Parotid gland (tissue), 1 donor: ENCODE measurements around a stretch of chr4.

- PRO-cap: no peak
These were observed 822.6 kb upstream of the TENM3 start for GRCh38 chr4:181420659-181420939.

DNA sequence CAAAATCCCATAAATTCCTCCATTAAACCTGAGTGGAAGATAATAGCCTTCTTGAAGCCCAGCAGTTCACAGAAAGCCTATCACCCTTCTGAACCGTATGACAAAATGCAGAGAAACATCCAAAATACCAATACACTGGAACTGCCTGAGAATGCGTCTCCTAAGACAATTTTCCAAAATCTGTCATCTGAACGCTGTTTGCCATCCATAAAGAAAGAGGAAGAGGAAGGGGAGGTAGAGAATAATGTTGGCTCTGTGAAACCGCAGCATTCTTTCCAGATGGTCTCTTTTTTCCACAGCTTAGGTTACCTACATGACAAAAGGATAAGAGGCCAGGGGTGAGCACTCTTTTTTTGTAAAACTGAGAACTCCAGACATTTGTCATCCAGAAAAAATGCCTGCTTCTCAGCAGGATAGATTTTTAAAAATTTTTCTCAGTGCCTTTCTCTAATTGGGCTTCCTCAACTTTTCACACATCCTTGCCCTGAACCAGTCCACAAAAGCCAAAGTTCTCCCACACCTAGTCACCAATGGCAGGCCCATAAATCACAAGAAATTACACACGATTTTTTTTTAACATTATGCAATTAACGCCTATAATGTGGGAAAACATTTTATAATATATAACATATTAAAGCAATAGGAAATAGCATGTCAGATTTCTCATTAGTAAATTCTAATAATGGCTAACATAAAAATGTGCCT, 158.2 kb upstream of the TENM3 start:
- PRO-cap: no peak

- PRO-cap: no peak
These were observed 310 bp upstream of the TENM3 start for GRCh38 chr4:182242906-182243278.

DNA sequence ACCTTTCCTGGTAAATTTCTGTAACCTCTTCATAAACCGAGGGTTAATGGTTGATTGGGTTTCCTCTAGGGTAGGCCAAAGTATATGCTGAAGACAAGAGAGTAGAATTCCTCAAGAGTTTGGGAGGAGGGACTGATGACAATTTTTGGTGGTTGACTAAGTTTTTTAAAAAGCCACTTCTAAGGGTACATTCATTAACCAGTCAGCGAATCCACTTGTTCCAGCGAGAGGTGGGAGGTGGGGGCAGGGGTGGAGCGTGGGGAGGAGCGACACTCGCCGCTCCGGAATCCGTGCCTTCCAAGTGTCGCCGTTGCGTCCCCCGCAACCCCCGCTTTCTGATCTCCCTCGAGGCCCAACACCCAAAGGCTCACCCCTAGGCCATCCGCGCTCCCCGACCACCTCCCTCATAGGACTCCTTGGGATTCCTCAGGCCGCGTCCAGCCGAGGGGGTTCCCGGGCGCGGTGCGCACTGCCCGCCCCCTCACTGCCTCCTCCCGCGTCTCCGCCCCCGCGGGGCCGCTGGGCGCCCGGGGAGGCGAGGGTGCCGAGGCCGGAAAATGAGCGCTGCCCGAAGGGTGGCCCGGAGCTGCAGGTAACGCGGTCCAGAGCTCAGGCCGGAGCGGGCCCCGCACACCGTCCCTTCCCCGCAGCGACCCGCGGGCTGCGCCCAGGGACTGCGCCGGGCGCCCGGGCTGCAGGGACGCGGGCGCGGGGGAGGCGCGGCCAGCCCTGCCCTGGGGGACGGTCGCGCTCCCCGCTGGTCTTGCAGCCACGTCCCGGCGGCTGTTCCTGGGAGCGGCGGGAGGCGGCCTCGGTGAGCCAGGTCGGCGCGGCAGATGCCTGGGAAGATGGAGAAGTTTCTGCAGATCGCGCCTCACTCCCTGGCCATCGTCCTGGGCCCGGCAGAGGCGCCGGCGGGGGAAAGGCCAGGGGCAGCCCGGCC, 108.0 kb upstream of the STOX2 start:
- PRO-cap: unidirectional peak, plus-strand start at position 300 of the sequence

- PRO-cap: no peak
These were observed 97.0 kb upstream of the STOX2 start for GRCh38 chr4:183807903-183808681.

GRCh38 chr4:184156039-184156789, 61.5 kb downstream of the ENPP6 start:
- PRO-cap: no peak

DNA sequence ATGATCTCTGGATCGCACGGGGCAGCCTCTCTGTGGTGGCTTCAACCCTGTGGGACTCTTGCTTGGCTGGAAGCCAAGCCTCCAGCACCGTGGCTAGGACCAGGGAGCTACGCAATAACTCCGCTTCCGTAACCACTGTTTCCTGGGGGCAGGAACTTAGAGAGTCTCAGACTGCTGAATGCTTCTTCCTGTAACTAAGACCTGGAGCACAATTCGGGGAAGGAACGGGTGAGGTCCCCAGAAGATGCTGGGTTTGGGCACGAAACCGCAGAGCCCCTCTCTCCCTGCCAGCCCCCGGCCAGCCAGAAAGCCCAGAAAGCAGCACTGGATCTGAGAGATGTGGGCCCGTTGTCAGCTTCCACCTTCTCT, 12.5 kb upstream of the ENPP6 start:
- PRO-cap: no peak

DNA sequence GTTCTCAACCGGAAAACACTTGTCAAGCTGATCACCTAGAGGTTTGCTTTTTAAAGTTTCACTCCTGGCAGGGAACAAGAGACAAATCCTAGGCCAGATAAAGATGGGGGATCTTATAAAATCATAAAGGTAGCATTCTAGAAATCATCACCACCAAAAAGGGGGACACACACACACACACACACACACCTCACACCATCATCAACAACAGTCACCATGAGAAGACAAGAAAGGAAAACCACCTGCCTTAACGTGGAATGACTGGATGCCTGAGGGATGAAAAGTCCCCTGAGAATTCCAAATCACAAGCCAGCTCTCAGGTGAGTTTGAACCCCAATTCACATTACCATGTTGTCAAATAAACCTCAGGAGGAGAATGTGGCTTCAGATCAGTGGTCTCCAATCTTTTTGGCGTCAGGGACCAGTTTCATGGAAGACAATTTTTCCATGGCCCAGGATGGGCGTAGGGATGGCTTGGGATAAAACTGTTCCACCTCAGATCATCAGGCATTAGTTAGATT, 28.4 kb upstream of the ENPP6 start:
- PRO-cap: no peak

DNA sequence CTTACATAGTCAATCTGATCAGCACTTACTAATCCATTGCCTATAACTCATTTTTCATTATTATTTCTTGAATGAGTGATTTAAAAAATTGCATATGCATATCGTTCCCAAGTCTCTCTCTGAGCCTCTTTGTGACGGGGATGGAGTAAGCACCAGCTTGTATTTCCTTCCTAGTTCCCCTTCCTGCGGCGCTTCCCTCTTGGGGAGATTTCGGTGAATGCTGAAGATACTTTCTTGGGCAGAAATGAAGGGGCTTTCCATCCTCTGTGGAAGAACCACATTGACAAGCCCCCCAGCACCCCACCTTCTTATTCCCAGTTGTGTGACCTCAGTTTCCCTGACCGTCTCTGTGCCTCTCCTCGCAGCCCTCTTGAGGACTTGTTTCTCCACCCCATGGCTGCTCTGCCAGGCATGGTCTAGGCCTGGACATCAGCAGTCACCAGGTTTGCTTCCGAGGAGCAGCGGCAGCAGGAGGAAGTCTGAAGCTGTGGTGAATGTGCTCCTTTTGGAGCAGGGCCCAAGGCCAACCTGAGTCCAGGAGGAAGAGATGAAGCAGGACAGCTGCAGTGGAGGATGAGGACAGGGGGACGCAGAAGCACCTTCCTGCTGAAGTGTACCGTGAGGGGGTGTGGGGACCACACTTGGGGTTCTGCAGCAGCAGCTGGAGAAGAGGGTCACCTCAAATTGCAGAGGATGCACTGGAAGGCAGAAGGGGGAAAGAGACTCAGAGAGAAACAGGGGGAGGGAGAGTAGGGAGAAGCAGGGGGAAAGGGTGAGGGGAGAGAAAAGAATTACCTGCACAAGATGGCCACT, 124.8 kb downstream of the IRF2 start:
- PRO-cap: no peak

DNA sequence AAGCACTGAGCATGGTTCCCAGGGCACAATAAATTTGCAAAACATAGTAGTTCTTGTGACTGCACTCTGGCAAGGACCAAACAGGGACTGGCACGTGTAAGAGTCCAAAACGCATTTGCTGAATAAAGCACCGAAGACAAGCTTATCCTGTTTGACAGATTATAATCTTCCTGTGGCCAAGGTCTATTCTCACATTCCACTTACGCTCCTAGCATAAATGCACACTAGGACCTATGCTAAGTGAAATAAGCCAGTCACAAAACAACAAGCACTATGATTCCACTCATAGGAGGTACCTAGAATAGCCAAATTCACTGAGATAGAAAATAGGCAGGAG, 77.4 kb downstream of the IRF2 start:
- PRO-cap: no peak

DNA sequence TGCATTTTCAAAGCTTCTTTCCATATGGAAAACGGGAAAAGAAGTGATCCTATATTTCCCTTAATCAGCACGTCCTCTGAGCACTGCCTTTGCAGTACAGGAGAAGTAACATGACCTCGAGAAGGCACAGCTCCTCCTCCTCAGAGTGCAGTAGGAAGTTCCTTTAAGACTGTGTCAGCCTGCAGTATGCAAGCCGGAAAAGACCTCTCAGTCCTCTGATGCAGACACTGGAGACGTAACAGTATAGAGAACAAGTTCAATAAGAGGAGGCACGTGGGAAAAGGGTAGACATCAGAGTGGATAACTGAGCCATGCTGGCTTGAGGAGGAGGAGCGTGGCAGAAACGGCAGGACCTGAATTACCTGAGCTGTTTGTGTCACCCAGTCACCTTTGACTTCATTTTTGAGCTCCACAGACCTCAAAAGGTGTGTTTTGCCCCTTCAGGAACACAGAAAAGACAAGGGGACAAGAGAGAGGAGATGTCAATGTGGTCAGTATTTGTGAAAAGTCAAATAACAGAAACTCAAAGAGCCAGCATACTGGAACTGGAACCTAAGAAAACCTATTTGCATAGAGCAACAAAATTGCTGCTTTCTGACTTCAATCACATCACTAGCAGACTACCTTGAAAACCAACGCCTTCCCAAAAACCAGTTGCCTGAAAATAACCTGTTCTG, 20.8 kb downstream of the IRF2 start:
- PRO-cap: no peak

GRCh38 chr4:184473402-184473913, 892 bp downstream of the IRF2 start:
- PRO-cap: no peak

GRCh38 chr4:184536739-184537958, 62.8 kb upstream of the IRF2 start:
- PRO-cap: bidirectional peak, plus-strand start at chr4:184537666, minus-strand start at chr4:184537552

- PRO-cap: no peak
These were observed 23.6 kb downstream of the CASP3 start for GRCh38 chr4:184625418-184626232.

DNA sequence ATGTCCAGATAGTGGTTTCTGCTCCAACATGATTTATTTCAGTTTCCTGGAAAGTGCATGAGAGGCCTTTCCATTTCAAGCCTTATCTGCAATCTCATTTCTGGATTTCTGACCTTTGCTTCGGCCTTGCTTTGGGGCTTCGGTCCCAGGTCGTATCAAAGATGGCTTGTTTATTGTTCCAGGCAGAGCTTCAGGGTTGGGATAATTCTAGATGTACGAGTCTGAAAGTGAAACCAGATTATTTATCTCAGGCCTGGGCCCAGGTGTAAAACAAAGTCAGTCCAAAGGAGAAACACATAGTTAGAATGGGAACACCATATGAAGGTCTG, 17.0 kb downstream of the PRIMPOL start:
- PRO-cap: no peak

DNA sequence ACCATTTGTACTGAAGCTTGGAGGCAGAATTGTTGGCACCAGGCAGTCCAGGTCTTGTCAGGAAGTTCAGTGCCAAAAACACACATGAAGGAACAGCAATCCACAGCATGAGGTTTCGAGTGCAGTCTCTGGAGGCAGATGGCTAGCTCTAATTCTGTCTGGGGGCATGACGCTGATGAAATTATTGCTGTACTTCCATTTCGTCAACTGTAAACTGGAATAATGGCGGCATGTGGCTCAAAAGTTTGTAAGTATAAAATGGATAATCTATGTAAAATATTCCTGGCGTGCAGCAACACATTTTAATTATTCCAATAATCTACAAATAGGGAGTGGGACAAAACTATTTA, 18.7 kb upstream of the CENPU start:
- PRO-cap: no peak

GRCh38 chr4:184762755-184763332, 28.9 kb upstream of the CENPU start:
- PRO-cap: no peak

- PRO-cap: no peak
These were observed 29.4 kb upstream of the CENPU start for GRCh38 chr4:184763381-184763659.

GRCh38 chr4:184802447-184803239, 23.1 kb downstream of the ACSL1 start:
- PRO-cap: no peak

DNA sequence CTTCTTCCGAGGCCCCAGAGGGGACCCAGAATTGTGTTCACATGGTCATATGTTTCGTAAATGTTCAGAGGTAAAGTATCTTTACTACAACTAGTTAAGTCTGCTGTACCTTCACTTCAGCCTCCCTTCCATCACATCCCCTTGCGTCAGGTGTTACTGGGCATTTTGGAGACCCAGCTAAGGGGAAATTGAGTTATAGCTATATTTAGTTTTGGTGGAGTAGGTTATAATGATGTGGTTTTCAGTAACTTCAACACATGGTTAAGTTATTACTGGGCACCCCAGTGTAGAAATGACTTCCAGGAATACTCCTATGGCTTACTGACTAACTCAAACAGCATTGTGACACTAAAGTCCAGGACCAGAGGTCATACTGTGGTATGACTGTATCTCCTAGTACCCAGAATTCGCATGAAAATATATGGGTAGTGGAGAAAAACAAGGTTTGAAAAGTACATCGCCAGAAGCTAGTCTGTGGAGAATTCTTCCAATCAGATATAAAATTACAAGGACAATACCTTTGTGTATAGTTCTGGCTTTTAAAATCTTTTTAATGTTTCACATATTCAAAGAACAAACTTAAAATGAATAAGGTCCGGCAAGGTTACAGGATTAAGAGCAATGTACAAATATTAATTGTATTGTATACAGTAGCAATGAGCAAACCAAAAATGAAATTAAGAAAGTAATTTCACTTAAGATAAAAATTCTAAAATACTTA, 23.5 kb upstream of the ACSL1 start:
- PRO-cap: no peak